Thoracic aorta (tissue), 1 donor: ENCODE measurements around a stretch of chr11.

DNA sequence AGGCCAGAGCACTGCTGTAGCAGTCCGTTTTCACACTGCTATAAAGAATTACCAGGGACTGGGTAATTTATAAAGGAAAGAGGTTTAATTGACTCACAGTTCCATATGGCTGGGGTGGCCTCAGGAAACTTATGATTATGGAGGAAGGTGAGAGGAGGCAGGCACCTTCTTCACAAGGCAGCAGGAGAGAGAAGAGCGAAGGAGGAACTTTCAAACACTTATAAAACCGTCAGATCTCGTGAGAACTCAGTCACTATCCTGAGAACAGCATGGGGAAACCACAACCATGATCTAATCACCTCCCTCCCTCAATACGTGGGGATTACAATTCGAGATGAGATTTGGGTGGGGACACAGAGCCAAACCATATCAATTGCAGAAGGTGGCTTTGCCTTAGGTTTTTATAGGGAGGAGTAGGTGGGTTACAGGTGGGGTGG, 48.0 kb downstream of the CWC15 start:
- RAMPAGE, long total RNA: no peak

- RAMPAGE, long total RNA: no peak
These were observed 10.9 kb upstream of the ENDOD1 start for GRCh38 chr11:95078691-95079108.

DNA sequence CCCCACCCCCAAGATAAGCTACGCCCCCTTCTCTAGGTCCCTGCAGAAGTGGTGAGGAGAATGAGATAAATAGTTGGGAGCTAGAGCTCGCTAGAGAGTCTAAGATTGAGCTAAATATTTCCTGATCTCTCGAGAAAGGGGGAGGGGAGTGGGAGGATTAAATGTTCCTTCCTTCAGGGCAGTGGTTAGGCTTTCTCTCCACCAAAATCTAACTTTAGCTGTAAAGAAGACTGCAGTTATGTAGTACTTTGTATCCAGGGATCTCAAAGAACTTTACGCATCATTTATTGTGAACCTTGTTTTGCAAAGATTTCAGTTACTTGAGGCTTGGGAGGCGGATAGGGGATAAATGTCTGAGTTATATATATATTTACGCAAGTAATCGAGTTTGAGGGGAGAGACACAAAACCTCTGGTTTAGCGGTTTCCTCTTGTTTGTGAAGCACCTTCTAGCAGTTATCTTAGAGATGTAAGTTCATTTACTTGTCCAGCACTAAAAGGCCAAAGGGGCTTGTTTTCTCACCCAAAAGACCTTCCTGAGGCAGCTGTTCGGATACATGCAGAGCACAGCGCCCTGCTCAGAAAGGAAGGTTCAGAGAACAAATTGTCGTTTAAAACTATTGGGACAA, 635 bp upstream of the SESN3 start:
- RAMPAGE, long total RNA: no peak

DNA sequence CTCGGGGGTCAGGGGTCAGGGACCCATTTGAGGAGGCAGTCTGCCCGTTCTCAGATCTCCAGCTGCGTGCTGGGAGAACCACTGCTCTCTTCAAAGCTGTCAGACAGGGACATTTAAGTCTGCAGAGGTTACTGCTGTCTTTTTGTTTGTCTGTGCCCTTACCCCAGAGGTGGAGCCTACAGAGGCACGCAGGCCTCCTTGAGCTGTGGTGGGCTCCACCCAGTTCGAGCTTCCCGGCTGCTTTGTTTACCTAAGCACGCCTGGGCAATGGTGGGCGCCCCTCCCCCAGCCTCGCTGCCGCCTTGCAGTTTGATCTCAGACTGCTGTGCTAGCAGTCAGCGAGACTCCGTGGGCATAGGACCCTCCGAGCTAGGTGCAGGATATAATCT, 158.0 kb downstream of the FAM76B start:
- RAMPAGE, long total RNA: no peak

- RAMPAGE, long total RNA: no peak
These were observed 107.3 kb downstream of the FAM76B start for GRCh38 chr11:95682353-95682692.

DNA sequence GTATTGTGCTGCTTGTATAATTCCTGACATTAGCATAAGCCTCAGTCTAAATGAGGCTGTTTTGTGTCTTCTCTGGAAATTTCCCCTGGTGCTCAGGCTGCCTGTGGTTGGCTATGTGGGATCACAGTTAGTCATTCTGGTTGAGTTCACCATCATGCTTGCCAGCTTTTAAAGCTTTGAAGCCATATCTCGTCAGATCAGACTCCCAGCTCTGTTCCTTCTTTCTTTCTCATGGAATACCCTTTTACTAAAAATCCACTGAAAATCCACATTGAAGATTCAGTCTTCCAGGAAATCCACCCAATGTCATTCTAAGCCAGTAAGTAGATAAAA, 106.9 kb downstream of the FAM76B start:
- RAMPAGE, long total RNA: no peak

- RAMPAGE, long total RNA: no peak
These were observed 6.7 kb downstream of the MTMR2 start for GRCh38 chr11:95917185-95917628.

GRCh38 chr11:96098440-96099210, 174.7 kb upstream of the MTMR2 start:
- RAMPAGE, long total RNA: no peak

- RAMPAGE, long total RNA: no peak
These were observed 193.1 kb downstream of the MAML2 start for GRCh38 chr11:96149787-96150397.

DNA sequence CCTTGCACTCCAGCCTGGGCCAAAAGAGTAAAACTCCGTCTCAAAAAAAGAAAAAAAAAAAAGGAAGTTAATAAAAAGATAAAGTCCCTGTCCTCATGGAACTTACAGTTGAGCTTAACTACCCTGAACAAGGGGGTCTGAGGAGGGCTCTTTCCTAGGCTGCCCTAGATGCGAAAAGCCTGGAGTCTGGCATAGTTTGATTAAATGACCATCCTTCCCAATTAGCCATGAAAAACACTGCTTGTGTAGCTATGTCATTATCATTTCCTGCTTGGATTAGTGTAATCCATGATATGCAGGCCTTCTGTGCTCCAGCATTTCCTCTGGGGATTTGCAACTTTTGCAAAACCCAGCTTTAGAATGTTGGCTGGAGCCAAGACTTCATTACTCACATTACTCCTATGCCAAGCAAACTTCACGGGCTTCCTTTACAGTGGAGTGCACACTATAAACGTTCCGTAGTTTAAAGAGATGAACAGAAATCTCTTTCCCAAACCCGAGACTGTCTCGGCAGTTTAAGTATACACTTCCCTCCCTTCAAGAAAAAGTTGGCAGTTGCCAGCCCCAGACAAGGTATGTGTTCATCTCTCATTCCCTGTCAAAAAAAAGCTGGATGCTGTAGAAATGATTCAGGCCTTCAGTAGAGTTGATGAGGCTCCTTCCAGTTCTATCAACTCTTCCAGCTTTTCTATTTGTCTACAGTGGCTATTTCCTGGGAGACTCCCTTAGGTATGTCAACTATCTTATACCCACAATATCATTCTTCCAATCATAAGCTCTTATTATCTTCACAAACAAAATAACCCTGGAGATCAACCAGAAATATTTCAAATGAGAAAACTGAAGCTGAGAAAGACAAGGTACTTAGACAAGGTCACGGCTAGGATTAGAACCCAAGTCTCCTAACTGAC, 180.1 kb downstream of the MAML2 start:
- RAMPAGE, long total RNA: no peak

DNA sequence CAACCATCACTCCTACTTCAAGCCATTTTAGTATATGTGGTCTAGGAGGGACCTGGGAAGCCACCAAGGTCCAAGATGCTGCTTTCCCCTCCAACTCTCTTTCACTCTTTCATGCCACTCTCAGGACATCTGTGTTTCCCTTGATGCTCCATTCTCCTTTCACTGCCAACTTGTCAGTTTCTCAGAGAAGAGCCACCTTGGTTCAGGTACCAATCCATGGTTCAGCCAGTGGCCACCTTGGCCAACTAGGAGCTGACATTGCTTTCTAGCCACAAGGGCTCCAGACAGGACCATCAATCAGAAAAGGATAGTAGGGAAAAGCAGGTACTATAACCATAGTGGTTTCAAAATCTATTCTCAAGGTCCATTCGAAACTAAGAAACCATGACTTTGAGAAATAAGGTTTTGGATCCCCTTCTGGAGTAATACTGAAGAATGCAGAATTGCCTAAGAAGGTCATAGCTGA, 163.3 kb downstream of the MAML2 start:
- RAMPAGE, long total RNA: no peak

DNA sequence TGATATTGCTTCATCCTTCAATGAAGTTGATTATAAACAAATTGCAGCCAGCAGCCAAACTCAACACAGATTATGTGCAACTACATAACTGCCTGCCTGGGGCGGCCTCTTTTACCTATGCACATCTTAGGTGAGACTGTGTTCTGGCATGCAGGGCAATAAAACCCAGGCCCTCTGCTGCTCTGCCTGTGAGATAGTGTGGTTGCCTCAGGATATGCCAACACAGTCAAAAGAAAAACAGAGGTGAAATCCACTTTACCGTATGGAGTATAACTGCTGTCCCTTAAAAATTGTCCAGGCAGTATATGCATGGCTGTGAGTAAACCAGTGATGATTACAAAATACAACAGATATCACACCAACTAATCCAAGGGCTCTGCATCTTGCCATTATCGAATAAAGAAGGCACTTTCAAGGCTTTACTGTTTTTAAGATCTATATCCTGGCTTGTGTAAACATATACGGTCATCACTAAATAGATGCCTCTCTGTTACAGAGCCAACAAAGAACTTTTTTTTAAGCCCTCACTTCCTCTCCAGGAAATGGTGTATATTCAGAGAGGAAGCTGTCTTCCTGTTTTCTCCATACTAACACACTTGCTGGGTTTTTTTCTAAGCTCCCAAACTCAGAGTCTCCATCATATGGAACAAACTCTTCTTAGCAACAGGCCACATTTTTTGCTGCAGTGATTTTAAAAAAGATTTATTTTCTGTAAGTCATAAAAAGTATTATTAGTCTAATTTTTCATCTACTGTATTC, 135.4 kb downstream of the MAML2 start:
- RAMPAGE, long total RNA: no peak

DNA sequence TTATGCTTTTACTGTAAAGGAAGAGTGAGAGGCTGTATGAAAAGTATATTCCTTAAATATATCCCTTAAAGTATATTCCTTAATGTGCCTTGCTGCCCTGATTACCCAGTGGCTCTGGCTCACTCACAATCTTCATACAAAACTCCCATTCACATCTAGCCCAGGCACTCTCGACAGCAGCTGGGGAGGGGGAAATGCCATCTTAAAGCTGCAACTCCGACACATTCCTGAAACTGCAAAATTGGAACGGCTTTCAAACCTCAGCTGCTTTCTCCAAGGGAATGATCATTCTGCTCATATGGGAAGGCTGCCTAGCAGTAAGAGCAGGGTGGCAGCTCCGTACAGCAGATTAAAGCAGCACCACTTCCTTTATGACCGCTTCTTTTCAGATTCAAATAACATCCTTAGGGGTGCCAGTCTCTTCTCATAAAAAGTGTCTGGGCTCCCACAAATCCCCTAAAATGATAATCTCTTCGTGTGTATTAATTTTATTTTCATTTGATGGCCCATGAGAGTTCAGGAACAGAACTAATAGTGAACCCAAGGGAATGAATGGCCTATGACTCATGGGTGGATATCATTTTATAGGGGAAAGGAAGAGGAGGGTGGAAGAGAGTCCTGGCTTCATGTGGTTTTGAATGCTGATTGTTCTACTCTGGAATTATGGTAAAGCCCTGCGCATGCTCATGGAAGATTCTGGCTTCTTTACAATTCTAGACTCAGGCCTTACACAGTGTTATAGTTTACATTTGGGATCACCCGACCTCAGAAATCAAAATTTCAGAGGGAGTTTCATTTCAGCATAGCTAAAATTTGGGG, 35.4 kb downstream of the MAML2 start:
- RAMPAGE, long total RNA: no peak

DNA sequence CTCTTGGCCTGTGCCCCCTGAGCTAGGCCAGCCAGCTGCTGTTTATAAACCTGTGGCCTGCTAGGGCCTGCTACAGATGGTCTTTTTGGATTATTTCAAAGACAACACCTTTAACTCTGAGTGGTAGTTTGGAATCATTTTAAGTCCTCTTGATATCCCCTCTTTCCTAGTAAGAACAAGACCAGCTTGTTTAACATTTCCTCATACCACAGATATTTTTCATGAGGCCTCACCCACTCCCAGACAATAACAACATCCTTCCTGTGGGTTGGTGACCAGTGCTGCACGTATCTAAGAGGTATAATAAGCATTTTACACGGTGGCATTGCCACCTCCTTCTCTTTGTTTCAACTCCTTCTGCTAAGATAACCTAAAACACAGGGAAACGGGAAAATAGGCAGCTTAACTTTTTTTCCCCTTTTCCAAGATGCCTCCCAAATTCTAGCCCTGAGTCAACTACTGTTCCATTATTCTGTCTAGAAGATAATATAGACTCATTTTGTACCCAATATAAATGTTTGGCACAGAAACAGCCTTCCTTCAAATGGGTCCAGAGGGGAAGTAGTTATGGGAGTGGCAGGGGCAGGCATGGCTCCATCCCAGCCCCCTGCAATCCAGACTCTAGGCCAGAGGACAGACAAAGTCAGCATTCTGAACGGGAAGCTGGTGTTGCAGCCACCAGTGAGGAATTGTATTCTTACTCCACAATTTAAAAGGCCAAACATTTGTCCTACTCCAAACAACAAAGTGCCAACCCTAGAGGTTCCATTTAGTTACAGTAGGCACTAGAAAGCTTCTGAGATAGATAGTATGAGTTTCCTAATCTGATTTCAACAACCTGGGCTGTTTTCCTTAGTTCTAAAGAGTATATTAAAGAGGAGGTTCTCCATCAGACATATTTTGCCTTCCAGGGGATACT, 28.5 kb downstream of the MAML2 start:
- RAMPAGE, long total RNA: no peak

- RAMPAGE, long total RNA: no peak
These were observed 25.1 kb downstream of the MAML2 start for GRCh38 chr11:96317615-96318664.

DNA sequence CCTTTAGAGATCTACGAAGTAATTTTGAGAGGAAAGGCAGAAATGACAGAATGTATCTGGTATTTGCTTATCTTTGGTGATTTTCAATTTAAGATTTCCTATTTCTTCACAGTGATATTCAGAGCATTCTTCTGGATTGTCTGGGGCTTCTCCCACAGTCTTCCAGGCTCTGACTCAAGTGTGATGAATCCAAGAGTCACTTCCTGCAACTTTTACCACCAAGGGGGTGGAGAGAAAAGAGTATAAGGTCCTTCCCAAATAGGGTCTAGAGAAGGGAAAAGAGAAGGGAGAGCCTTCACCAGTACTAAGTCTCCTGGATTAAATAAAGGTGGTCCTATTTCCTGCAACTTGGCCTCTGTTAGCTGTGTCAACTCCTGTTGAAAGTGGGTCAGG, 1054.6 kb upstream of the CNTN5 start:
- RAMPAGE, long total RNA: no peak

GRCh38 chr11:100585654-100585929, 101.5 kb upstream of the ARHGAP42 start:
- RAMPAGE, long total RNA: no peak

DNA sequence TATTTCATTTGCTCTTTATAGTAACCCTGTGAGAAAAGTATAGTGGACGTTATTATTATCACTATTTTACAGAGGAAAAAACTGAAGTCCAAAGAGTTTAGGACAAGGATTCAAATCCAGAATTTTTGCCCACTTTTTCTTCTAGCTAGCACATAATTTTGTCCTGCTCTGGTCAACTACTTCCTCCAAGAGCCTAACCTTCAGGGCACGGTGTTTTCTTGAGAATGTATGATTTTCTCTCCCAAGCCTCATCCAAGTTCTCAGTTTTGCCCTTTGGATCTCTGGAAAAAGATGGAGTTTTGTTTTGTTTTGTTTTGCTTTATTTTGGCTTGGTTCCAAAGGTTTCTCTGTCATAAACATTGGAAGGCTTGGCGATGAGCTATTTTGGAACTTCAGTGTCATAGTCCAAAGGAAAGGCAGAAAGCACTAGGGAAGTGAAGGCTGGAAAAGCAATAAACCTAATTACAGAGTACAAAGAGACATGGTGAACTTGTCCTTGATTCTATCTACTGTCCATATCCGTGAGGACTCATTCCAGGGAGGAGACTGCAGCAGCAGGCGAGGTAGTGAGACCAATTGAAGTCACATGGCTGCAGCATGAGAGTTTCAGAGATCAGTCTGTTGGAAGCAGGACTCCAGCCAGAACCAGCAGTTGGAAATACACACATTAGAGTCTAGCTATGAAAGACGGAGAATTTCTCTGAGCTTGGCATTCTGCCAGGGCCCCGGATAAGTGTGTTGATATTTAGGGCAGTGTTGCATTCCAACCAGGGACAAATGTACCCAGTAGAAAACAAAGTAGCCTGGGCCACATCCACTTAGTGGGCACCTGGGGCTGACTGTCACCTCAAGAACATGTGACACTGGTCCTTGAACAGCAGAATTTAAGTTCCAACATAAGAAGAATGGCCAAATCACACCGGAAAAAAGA, 54.2 kb upstream of the ARHGAP42 start:
- RAMPAGE, long total RNA: no peak

DNA sequence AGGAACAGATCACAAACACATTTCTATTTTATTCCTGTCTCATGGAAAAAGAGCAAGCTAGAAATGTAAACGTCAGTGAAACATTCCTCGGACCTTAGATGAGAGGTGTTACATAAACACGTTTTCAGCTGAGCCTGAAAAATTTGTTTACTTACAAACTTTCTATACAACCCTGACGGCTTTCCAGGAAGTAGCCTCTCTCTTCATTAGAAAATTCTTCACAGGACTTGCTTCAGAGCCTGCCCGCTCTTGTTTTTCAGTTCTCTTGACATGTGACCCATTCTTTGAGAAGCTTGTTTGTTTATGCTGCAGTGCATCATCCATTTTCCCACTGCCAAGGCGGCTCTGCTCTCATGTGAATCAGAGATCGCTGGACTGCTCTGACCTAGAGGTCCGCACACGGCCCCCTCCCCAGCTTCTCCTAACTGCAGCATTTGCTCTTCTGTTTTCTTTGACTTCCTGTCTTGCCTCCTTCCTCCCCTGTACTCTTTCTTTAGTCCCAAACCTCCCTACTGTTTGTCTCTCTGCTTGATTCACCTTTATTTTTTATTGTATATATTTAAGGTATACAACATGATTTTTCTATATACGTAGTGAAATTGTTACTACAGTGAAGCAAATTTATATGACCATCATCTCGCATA, 47.9 kb upstream of the ARHGAP42 start:
- RAMPAGE, long total RNA: no peak

- RAMPAGE, long total RNA: no peak
These were observed 1.1 kb downstream of the ARHGAP42 start for GRCh38 chr11:100688188-100688547.